Karpas-422 (cell line): ENCODE results near the genes EID2, CLC and HIPK4.

- PRO-cap: no peak
- RAMPAGE, long total RNA: no peak
Measured at GRCh38 chr19:39423329-39423760, 10.9 kb downstream of the PLEKHG2 start.

GRCh38 chr19:39539779-39540523 lies at the start of gene EID2:
Gene EID2 (minus strand): TSS chr19:39540161.
- PRO-cap: no peak
- RAMPAGE, long total RNA: no peak

GRCh38 chr19:39558454-39559059 lies 18.6 kb upstream of the EID2 start:
- PRO-cap: bidirectional peak, plus-strand start at chr19:39558465, minus-strand start at chr19:39558468; bidirectional peak, plus-strand start at chr19:39558722, minus-strand start at chr19:39558741
- RAMPAGE, long total RNA: no peak

DNA sequence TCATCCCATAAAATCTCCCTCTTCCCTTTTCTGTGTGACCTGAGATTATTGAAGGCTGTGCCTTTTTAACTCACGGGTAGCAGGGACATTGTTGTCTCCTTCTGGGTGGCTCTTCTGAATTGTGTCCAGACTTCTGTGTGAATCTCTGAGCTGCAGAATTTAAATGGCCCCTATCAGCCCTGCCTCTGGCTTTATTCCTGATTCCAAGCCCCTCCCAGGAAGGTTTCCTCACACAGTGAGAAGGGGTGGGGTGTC lies at the start of gene CLC:
CLC (minus strand) TSS at position 166 of the 255 bp plus-strand sequence.
- PRO-cap: no peak
- RAMPAGE, long total RNA: no peak

DNA sequence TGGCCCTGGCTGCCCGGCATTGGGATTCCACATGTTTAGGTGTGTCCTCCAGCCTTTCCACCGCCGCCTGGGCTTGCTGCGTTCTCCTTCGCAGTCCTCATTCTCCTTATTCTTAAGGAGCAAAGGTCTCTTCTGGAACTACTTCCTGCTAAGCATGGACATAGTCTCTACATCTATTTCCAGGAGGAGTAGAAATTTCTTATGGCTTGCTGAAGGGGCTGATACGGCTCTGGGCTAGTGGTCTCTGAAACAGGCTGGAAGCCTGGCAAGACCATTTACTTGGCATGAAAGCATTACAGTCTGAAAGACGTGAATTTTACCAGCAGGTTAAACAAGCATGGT lies 27.3 kb upstream of the PSMC4 start:
- PRO-cap: no peak
- RAMPAGE, long total RNA: start-site peak on the minus strand centred at position 88 of the sequence, 20 bp wide, 73 and 21 reads in 2 replicates

- PRO-cap: no peak
- RAMPAGE, long total RNA: no peak
Measured at GRCh38 chr19:39943991-39944655, 26.8 kb upstream of the PSMC4 start.

DNA sequence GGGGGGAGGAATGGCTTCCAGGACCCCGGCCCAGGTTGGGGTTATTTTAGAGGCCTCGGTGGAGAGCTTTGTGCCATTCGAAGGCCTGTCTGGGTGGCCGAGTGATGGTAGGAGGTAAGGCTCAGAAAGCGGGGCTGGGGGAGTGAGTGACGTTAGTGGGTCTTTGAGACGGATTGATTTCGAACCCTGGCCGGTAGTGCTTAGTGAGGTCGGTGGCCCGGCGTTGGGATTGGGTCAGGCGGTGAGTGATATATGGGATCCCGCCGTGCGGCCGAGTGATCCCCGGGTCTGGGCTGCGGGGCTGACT lies 296 bp downstream of the PSMC4 start:
- PRO-cap: no peak
- RAMPAGE, long total RNA: no peak

DNA sequence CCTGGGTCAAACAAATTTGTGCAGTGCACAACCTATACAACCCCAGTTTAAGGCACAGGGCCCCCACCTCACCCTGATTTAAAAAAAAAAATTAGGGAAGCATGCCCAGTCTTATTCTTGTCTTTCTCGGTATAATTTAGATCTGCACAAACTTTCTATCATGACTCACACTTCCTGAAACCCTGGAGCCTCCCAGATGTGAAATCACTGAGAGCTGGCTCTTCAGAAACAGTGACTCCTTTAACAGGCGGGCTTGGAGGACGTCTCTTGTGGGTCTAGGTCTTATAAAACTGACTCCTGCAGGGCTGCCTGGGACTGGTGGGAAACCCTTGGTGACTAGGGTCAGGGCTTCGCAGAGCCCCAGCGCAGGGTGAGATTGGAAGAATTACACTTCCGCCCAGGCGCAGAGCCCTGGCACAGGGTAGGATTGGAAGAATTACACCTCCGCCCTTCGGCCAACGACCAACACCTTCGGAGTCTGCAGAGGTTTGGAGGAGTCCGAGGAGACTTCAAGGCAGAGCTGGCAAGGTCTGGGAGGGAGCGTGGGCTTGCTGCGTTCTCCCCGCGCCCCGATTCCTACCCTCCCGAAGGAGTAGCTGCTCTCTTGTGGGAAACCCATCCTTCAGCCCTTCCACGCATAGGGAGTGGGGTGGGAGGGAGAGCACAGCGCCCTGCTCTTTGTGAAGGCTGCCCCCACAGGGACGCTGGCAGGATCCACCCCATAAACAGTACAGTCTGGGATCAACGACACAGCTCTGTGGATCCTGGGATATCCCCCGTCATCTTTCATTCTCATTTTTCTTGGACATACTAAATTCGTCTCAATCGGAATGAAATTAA lies 43.4 kb upstream of the MAP3K10 start:
- PRO-cap: no peak
- RAMPAGE, long total RNA: no peak

DNA sequence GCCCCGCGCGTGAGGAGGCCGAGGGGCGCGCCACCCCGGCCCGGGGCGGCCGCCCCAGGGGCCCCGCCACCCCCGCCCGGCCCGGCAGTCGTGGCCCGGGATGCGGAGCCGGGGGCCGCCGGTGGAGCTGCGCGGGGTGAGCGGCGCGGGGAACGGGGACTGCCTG lies 184 bp downstream of the MAP3K10 start:
- PRO-cap: no peak
- RAMPAGE, long total RNA: no peak

- PRO-cap: no peak
- RAMPAGE, long total RNA: no peak
Measured at GRCh38 chr19:40222899-40223733, 3.4 kb downstream of the CCNP start.

DNA sequence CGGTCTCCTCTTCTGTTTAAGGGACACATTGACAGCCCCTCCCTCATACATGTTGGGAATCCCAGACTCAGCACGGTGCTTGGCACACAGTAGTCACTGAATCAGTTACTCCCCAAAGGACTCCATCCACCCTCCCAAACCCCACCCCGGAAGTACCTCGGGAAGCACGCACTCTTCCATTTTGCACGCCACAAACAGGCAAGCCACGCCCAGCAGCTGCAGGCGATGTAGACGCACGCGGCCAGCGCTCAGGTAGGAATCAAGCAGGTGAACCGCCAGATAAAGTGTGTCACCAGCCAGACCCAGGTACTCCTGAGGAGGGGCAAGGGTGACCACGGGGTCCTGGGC lies 2.2 kb downstream of the CCNP start:
- PRO-cap: no peak
- RAMPAGE, long total RNA: no peak

DNA sequence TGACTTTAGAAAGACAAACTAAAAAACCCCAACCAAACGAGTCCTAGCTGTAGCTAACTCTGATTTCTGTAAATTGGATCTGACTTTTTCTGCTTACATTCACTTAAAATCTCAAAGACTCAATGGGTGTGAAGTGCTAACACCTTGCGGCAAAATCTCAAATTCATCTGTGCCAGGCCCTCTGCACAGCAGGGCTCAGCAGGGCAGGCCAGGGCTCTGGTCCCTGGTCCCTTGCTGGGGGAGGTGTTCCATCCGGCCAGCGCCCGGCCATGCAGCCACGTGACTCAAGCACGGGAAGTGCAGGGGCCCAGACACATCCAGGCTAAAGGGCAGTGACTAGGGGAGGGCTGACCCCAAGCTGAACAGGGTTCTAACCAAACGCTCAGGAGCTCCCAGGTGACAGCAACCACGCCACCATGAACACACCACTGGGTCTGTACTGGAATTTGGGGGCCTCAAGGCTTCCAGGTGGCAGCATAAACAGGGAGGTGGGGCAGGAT lies 5.0 kb upstream of the CCNP start:
- PRO-cap: no peak
- RAMPAGE, long total RNA: no peak

GRCh38 chr19:40249424-40250233 lies 23.1 kb upstream of the CCNP start:
- PRO-cap: no peak
- RAMPAGE, long total RNA: no peak

GRCh38 chr19:40367318-40368033 lies 19.0 kb downstream of the PLD3 start:
- PRO-cap: no peak
- RAMPAGE, long total RNA: no peak

DNA sequence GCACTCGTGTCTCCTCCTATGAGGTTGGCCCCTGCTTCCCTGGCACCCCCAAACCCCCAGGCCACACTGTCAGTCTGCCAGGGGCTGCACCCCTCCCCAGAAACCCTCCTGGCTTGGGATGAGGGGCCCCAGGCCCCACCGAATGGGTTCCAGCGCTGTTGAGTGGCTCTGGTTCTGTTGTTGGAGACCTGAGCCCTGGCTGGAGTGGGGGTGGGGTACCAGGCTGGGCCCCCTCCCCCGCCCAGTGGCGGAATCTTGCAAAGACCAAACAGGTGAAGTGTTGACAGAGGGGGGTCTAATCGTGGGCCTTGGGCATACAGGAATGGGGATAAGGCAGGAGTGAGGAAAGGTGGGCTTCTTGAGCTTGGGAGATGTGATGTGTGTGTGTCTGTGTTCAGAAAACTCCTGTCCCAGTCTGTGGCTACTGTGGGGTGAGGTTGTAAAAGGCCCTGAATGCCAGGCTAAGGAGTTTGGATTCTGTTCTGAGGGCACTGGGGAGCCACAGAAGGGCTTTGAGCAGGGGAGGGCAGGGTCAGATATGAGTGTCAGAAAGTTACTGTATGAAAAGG lies at the start of gene HIPK4:
HIPK4 (minus strand) TSS at position 164 of the 569 bp plus-strand sequence.
- PRO-cap: no peak
- RAMPAGE, long total RNA: no peak

DNA sequence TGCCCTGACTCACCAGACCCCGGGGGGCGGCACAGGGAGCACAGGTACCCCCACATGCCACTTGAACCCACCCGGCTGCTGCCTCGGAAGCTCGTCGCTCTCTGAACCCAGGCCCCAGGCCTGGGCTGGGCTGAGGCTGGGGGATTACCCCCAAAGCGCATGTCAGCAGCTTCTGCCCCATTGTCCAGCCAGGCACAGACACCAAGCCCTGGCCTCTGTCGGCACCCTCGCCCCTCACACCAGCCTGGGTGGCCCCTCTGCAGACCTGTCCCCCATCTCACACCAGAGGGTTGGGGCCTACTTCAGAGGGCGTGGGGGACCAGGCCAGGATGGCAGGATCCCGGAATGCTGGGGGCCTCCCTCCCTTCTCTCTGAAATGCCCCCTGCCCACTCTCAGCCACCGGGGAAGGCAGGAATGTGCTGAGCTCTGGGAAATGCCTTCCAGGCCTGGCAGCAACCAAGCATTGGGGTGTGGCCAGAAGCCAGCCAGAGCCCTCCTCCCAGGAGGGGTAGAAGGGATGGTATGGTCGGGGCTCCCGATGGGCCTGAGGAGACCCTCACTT lies 1.6 kb upstream of the PRX start:
- PRO-cap: no peak
- RAMPAGE, long total RNA: no peak

- PRO-cap: no peak
- RAMPAGE, long total RNA: no peak
Measured at GRCh38 chr19:40443656-40443804, 605 bp downstream of the SERTAD3 start.

- PRO-cap: no peak
- RAMPAGE, long total RNA: no peak
Measured at GRCh38 chr19:40650565-40651131, 39.8 kb downstream of the NUMBL start.

- PRO-cap: no peak
- RAMPAGE, long total RNA: no peak
Measured at GRCh38 chr19:40669775-40670113, 20.7 kb downstream of the NUMBL start.

DNA sequence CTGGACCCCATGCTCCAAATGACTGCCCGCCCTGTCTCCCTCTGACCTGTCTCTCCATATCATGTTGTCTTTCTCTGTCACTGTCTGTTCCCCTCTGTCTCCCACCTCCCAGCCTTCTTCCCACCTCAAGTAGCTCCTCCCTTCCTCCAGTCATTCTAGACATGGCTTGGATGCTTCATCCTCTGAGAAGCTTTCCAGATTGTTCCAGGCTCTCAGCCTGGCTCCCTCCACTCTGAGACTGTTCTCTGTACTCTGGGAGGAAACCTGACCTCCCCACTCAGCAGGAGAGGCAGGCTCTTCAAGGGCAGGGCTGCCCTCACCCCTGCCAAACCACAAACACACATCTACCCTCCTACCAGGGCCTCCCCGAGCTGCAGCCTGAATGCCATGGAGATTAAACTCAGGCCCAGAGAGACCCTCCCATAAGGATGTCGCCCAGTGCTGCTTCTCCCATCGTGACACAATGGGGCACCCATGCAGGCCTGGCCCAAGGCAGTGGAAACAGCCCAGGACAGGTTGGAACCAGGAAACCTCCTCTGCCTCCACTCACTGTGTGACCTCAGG lies 16.2 kb downstream of the NUMBL start:
- PRO-cap: no peak
- RAMPAGE, long total RNA: no peak